Aorta (tissue), 1 donor: ENCODE results near the genes GTF3A and LNX2.

GRCh38 chr13:26972017-26972452 lies 199.6 kb downstream of the USP12 start:
- PRO-cap: no peak

- PRO-cap: no peak
These were observed 6.6 kb upstream of the USP12 start for GRCh38 chr13:27178185-27178639.

DNA sequence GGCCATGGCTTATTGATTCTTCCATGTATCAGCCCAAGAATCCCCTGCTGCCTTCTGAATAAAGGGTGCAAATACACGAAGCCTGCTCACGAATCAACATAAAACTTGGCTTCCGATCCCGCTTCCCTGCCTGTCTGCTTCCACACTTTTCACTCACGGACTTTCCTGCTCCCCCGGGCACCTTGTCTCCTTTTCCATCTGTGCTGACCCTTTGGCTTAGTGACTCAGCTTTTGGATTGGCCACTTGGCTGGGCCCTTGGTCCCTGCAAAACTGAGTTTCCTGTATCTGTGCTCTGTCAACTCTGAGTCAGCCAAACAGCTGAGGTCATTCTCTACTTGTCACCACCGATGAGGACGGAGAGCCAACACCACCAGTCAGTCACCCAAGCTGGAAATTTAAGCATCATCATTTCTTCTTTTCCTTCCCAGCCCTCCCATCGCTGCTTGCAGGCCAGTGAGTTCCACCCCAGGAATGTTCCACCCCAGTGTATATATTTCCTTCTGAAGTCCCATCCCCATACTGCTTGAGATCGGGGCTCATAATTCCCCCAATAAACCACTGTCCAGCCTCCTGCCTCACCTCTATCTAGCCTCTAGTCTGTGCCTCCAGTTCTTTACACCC lies 11.4 kb upstream of the USP12 start:
- PRO-cap: no peak

DNA sequence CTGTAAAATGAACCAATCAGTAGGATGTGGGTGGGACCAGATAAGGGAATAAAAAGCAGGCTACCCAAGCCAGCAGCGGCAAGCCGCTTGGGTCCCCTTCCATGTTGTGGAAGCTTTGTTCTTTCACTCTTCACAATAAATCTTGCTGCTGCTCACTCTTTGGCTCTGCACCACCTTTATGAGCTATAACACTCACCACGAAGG lies 38.8 kb upstream of the RPL21 start:
- PRO-cap: no peak

DNA sequence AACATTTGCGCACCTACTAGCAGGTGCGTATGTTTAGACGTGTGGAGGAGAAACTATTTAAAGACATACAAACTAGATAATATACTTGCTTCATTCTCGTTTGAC lies 457 bp upstream of the RPL21 start:
- PRO-cap: no peak

DNA sequence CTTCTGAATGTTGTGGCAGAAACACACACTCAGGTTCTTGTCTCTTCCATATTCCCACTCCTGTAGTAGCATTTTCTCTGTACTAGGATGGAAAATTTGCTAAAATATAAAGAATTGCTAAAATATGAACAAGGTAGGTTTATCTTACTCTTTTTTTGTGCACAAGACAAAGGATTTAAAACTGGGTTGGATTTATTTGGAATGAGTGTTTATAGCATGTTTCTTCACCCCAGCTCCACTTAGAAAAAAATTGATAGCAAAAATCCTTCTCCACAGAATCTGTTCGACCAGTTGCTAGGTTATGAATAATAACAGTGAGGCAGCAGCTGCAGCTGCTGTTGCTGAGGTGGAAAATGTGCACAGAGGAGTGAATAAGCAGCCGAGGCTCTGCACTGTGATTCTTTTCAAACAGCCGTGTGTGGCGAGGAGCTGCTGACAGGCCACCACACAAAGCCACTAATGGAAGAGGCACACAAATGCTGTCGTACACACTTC lies 6.6 kb upstream of the RASL11A start:
- PRO-cap: no peak

- PRO-cap: no peak
These were observed 71.3 kb upstream of the GTF3A start for GRCh38 chr13:27353011-27353532.

DNA sequence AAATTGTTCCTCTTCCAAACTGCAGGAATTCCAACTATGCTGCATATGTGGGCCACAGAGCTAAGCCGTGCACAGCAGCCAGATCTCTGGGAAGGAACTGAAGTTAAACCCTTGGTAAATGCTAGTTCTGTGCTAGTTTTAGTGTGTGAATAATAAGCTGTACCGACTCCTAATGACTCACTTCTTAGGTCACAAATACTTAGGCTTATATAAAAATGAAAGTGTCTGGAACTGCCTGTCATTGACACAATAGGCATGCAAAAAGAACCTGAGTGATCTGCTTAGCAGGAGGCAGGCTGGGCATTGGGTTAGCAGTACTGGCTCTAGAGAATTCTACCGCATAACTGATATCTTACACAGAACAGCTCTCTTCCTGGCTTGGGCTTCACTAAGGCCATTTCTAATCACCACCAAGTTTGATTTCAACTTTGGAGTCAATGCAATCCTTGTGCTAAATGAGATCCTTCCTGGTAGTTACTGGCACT lies 21.1 kb upstream of the GTF3A start:
- PRO-cap: no peak

DNA sequence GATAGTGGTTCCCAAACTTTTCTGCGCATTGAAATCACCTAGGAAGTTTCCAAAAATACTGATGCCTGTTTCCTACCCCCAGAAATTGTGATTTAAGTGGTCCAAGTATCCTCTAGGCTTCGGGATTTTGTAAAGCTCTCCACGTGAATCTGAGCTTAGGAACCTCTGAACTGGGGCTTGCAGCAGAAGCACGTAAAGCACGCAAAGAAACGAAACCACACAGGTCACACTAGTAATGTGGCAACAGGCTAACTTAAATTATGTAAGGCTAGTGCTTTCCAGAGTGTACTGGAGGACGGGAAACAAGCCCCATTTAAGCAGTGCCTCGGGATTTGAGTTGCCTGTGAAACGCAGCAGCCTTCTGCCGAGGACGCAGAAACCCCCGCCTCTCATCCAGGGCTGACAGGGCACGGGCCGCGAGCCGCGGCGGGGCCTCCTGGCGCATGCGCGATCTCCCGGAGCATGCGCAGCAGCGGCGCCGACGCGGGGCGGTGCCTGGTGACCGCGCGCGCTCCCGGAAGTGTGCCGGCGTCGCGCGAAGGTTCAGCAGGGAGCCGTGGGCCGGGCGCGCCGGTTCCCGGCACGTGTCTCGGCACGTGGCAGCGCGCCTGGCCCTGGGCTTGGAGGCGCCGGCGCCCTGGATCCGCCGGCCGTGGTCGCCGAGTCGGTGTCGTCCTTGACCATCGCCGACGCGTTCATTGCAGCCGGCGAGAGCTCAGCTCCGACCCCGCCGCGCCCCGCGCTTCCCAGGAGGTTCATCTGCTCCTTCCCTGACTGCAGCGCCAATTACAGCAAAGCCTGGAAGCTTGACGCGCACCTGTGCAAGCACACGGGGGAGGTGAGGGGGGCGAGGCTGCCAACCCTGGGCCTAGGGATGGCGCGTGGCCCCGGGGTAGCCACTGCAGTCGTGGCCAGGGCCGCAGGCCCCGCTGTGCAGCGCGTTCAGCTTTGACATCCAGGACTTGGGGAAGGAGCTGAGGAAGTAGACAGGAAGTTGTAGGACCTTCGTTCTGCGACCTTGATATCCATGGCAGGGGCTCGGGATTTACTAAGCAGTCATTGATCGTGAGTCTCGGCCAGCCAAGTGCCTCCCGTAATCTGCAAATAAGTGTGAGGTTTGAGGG lies at the start of gene GTF3A:
Gene GTF3A, plus strand, starts transcription at position 519 of the 1,124 bp plus-strand sequence.
- PRO-cap: bidirectional peak, plus-strand start at position 533 of the sequence, minus-strand start at position 445 of the sequence

DNA sequence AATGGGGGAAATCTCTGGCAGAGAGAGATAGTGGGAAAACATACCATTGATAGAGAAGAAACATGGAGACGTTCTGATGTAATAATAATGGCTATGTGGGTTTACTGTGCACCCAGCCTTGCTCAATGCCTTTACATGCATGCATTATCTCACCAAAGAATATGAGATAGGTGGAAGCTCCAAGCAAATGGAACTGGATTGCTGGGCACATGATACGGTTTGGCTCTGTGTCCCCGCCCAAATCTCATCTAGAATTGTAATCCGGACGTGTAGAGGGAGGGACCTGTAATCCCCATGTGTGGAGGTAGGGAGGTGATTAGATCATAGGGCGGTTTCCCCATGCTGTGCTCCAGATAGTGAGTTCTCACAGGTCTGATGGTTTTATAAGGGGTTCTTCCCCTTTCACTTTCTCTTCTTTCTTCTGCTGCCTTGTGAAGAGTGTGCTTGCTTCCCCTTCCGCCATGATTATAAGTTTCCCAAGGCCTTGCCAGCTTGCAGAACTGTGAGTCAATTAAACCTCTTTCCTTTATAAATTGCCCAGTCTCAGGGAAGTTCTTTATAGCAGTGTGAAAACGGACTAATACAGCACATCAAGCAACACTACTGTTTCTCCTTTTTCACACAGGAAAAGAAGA lies 32.6 kb upstream of the MTIF3 start:
- PRO-cap: no peak

DNA sequence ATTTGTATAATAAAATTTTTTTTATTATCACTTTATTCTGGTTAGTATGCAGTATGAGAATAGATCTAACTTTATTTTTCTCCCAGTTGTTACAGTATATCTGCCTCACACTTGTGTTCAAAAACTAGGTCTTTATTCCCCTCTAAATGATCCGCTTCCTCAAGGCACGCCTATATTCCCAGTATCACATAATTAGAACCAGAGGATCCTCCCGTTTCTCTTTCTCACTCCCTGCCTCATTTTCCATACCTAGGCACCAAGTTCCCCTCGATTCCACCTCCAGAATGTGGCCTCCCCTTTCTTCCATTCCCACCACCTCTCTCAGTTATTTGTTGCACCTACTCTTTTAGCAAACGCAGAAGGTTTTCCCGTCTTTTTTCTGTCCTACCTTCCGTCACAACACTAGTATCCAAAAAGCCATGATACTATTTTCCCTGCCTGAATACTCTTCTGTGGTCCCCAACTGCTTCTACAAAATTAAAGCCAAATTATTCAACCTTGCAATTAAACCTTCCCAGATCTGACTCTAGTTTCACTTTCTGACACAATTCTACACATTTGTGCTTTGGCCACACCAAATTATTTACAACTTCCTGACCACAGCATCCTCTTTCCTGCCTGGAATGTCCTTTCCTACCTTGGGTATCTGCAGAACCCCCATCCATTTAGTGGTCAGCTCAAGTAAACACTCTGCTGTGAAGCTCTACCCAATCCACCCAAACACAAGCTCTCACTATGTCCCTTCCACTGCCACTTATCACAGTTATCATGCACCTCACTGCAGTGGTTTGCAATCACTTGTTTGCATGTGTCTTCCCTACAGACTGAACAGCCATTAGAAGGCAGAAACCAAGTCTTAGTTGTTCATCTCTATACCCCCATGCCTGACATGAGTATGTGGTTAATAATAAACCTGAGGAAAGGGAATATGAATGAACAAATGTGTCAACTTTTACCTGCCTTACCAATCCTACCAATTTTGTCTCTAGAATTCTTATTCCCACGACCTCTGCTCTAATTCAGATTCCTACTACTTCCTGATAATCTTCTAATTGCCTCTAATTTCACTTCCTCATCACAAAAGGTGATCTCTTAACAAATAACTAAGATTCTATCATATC lies 25.4 kb downstream of the LNX2 start:
- PRO-cap: no peak

- PRO-cap: unidirectional peak, plus-strand start at chr13:27620063; bidirectional peak, plus-strand start at chr13:27620743, minus-strand start at chr13:27620529
These were observed at the start of gene LNX2 for GRCh38 chr13:27619729-27620647. Gene LNX2 (minus strand): TSS chr13:27620529.

- PRO-cap: no peak
These were observed 8.9 kb downstream of the CDX2 start for GRCh38 chr13:27960164-27960719.

DNA sequence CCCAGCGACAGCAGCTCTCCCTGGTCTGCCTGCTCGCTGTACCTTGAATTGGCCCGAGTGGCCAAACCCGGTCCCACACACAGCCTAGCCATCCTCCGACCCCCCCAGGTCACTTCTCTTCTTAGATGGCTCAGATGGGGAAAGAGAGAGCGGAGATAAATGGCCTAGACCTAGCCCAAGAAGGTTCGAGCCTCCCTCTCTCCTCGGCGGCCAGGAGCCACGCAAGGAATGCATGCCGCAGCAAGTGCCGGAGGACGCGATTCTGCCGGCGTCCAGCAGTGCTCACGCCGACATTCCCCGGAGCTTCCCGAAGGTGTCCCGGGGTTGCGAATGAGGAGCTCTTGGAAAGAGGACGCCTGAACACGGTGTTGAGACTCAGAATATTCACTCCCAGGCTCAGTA lies 1.2 kb downstream of the CDX2 start:
- PRO-cap: no peak

GRCh38 chr13:27968283-27968631 lies 858 bp downstream of the CDX2 start:
- PRO-cap: no peak

DNA sequence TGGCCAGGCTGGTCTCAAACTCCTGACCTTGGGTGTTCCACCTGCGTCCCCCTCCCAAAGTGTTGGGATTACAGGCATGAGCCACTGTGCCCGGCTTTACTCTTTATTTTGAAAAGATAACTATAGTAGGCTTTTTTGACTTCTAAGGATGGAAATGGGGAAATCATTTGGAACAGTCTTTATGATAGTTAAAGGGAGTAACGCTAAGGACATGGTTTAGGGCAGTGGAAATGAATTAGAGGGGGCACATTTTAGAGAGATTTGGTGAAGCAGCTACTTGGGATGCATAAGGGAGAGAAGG lies 21.8 kb downstream of the PAN3 start:
- PRO-cap: no peak

DNA sequence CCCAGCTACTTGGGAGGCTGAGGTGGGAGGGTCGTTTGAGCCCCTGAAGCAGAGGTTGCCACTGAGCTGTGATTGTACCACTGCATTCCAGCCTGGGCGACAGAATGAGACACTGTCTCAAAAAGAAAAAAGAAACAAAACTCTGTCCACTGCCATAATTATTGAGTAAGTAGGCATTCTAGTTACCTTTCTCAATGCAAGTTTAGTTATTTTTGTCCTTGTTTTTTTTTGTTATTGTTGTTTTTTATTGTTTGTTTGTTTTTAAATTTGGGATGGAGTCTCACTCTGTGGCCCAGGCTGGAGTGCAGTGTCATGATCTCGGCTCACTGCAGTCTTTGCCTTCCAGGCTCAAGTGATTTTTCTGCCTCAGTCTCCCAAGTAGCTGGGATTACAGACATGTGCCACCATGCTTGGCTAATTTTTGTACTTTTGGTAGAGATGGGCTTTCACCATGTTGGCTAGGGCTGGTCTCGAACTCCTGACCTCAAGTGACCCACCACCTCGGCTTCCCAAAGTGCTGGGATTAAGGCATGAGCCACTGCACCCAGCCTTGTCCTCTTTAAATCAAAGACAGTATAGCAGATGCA lies 57.0 kb downstream of the PAN3 start:
- PRO-cap: no peak

GRCh38 chr13:28211440-28212306 lies 73.3 kb downstream of the PAN3 start:
- PRO-cap: no peak

- PRO-cap: no peak
These were observed 117.8 kb downstream of the PAN3 start for GRCh38 chr13:28256028-28256675.

DNA sequence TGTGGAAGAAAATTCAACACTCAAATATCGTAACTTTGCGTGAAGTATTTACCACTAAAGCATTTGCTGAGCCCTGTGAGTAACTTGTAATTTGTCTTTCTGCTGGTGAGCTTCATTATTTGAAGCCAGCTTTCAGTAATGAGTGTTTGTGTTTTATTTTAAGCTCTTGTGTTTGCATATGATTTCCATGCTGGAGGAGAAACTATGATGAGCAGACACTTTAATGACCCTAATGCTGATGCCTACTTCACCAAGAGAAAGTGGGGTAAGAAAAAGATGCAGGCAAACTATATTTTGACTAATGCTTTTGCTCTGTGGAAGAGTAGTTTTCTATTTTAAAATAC lies 128.8 kb downstream of the PAN3 start:
- PRO-cap: no peak